Breast epithelium (tissue), 2 donors: ENCODE results near the genes UHRF2 and DMAC1.

DNA sequence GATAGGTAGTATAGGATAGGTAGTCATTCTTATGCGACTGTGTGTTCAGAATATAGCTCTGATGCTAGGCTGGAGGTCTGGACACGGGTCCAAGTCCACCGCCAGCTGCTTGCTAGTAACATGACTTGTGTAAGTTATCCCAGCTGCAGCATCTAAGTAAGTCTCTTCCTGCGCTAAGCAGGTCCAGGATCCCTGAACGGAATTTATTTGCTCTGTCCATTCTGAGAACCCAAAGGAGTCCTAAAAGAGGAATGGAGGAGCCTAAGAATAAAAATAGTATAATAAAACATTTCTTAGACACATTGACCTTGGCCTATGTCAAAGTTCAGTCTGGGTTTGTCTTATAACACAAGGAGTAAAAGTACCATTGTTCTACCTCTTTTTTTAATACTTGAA is 508 bp downstream of the CD274 start:
- PRO-cap, result no peak
- RAMPAGE, long total RNA, 2 experiments, result no peak in any of the 2 experiments

DNA sequence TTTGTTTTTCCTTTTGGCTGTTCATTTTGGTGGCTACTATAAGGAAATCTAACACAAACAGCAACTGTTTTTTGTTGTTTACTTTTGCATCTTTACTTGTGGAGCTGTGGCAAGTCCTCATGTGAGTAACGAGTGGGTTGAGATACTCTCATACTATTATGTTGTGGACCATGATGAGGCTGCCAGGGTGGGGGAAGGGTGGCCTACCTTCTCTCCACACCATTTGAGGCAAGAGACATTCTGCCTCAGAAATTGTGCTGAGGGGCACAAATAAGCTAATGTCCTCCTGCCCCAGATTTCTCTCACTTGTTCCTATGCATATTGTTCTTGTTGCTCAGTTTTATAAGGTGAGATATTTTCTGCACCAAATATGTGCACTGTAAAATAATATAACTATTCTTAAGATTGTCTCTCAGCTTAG is 362 bp downstream of the PDCD1LG2 start:
- PRO-cap, result no peak
- RAMPAGE, long total RNA, 2 experiments, result no peak in any of the 2 experiments

- PRO-cap, result unidirectional peak, plus-strand start at chr9:5832649
- RAMPAGE, long total RNA, 2 experiments, result no peak in any of the 2 experiments
These were observed 725 bp downstream of the ERMP1 start for GRCh38 chr9:5832053-5832731.

DNA sequence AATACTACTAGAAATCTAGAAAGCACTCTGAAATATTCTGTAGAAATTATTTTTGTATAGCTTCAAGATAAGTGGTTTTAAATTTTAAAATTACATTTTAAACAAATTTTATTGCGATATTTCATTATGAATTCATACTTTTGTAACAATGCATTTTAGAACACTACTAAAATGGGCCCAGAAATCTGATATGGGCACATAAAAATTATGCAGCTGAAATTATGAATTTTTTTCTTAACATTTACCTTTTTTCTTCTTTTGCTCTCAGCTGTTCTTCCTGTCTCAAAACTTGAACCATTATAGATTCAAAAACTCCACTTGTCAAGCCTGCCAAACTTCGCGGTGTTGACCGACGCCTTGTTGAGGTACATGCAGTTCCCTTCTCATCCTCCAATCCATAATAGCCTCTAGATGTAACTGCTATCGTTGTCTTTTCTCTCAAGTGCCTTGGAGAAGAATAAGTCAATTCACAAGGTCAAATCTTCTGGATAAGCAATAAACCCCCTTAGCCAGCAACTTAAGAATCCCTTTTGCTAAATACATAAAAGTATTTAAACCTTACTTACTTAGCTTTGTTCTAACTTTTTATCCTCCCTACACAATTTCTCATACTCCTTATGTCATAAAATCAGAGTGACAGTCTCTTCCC is 20.1 kb downstream of the KIAA2026 start:
- PRO-cap, result no peak
- RAMPAGE, long total RNA, 2 experiments, result no peak in any of the 2 experiments

GRCh38 chr9:6068943-6069224 is 53.5 kb upstream of the RANBP6 start:
- PRO-cap, result no peak
- RAMPAGE, long total RNA, 2 experiments, result no peak in any of the 2 experiments

DNA sequence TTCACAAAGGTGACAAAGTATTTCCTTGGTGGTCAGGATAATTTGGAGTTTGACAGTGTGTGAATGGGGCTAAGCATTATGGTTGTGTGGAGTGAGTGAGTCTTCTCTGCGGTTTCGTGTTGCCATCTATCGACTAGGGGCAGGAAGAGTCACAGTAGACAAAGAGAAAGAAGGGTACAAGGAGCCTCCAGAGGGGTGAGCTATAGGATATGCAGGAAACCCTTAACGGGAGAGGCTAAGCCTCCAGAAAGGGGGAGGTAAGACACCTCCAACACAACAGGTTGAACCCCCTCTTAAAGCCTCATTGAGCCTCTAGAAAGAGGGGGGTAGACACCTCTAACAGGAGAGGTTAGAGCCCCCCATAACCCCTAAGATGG is 64.0 kb upstream of the RANBP6 start:
- PRO-cap, result no peak
- RAMPAGE, long total RNA, 2 experiments, result no peak in any of the 2 experiments

DNA sequence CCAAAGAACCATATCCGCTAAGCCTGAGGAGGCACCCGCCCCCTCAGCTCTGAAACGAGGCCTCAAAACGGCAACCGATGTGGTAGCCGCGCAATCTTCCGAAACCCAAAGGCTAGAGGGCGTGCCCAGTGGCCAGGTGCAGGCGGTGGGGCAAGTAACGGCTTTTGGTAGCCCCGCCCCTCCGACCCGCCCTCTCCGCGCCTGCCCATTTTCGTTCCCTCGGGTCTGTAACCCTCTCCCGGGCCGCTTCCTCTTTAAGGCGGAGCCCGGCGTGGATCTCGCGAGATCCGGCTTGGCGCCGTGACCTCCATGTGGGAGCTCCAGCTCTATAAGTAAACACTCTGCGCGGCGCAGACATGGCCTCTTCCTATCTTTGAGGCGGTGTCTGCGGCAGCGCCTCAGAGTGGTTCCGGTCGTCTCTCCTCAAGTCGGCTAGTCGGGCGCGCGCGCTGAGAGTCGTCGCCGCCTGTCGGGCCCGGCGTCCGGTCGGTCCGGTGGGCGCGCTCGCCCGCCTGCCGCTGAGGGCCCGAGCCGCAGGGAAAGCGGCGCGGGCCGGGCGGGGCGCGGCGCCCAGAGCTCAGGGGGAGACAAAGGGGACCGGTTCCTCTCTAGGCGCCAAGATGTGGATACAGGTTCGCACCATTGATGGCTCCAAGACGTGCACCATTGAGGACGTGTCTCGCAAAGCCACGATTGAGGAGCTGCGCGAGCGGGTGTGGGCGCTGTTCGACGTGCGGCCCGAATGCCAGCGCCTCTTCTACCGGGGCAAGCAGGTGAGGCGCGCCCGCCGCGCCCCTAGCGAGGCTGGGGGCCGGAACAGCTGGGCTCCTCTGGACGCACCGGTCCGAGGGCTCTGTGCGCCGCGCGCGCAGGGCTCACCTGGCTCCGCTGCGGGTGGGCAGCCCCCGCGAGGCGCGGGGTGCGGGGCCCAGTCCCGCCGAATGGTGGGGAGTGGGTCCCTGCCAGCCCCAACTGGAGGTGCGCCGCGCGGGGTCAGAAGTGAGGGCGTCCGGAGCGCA is at the start of gene UHRF2:
UHRF2 (plus strand) TSS at position 329 of the 1,019 bp plus-strand sequence.
- PRO-cap, result bidirectional peak, plus-strand start at position 401 of the sequence, minus-strand start at position 51 of the sequence; unidirectional peak, minus-strand start at position 744 of the sequence
- RAMPAGE, long total RNA, 2 experiments, result no peak in any of the 2 experiments

DNA sequence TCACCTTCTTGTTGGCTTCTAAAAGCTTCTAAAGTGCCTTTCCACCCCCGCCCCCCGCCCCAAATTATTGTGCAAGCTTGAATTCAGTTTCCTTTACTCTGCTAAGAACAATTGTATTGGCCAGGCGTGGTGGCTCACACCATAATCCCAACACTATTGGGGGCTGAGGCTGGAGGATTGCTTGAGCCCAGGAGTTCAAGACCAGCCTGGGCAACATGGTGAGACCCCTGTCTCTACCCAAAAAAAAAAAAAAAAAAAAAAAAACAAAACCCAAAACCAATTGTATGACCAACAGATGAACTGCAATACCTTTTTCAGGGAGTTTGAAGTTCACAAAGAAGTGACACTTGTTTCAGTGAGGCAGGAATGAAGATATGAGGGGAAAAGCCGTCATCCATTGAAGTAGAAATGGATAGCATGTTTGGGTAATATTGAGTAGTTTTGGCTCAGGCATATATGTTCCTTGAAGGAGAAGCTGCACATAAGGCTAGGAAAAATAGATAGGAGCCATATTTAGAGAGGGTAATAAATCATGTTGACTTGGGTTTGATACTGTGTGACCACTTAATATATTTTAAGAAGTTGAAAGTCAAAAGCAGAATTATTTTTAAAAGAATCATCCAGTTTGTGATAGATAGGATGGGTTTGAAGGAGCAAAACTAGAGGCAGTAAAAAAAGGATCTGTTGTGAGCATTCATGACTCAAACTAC is 72.7 kb downstream of the UHRF2 start:
- PRO-cap, result no peak
- RAMPAGE, long total RNA, 2 experiments, result no peak in any of the 2 experiments

GRCh38 chr9:6640532-6640825 is 5.0 kb downstream of the GLDC start:
- PRO-cap, result no peak
- RAMPAGE, long total RNA, 2 experiments, result no peak in any of the 2 experiments

DNA sequence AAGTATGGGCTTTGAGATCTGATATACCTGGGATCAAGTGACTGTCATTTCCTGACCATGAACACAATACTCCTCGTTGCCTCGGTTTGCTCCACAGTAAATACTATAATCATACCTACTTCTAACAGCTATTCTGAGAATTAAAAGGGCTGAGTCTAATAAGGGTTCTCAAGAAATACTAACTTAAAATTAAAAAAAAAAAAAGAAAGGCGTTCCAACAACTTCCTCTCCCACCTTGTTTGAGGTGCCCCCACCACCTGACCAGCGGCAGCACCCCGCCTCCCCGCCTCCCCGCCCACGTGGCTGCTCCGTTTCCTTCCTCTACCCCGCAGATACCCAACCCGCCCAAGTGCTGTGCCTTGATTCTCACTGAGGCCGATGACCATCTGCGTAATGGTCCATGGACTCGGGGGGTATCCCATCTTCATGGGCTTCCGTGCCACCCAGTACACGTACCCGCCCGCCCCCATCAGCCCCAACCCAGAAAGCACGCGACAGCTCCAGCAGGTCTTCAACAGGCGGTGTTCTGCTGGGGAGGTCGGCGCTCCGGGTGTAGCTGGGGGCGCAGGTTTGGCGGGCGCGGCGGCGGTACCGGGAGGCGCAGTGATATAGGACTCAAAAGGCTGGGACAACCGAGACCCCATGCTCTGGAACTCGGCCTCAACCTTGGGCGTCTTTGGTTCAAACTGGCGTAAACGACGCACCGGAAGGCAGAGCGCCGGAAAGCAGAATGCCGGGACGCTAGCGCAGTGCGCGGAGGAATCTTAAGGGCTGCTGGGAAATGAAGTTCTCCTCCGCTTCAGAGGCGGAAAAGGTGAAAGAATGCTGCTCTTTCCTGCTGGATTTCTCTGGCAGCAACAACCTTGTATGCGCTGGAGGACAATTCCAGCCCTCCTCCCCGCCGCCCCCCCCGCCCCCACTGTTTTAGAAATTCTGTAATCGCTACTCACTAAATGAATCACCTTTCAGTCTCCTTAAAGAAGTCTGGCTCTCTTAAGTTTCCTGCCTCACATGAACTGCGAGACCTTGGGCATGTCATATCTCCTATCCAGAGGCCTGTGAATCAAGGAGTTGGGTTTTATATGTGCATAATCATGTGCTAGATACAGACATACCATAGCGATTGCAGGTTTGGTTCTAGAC is at the start of gene DMAC1:
DMAC1 (minus strand) TSS at position 688 of the 1,143 bp plus-strand sequence.
- PRO-cap, result unidirectional peak, plus-strand start at position 362 of the sequence; unidirectional peak, minus-strand start at position 678 of the sequence
- RAMPAGE, long total RNA, 2 experiments, result start-site peak on the minus strand in 1 of 2 experiments, centred at position 699 of the sequence, 239 reads per replicate

- PRO-cap, result no peak
- RAMPAGE, long total RNA, 2 experiments, result no peak in any of the 2 experiments
These were observed 79.8 kb upstream of the DMAC1 start for GRCh38 chr9:7879309-7879906.

GRCh38 chr9:7974433-7974961 is 174.9 kb upstream of the DMAC1 start:
- PRO-cap, result no peak
- RAMPAGE, long total RNA, 2 experiments, result no peak in any of the 2 experiments

DNA sequence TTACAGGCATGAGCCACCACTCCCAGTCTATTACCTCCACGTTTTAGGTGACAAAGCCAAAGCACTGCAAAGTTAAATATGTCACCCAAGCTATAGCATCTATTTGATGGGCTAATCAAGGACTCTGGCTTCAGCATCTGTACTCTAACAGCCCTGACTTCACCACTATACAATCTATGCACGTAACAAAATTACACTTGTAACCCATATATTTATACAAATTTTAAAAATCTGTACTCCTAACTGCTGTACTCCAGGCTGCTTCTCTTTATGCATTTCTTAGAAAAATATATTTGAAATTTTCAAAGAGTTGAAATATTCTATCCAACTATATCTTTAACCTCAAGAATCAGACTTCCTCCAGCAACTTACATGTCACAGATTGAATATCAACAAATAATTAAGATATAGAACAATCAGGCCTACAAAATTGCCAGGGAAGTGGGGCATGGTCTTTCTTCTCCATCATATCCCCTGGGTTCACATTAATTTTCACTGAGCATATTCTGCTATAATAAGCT is 248.5 kb downstream of the PTPRD start:
- PRO-cap, result no peak
- RAMPAGE, long total RNA, 2 experiments, result no peak in any of the 2 experiments

GRCh38 chr9:12333724-12334201 is 359.4 kb upstream of the TYRP1 start:
- PRO-cap, result no peak
- RAMPAGE, long total RNA, 2 experiments, result no peak in any of the 2 experiments

DNA sequence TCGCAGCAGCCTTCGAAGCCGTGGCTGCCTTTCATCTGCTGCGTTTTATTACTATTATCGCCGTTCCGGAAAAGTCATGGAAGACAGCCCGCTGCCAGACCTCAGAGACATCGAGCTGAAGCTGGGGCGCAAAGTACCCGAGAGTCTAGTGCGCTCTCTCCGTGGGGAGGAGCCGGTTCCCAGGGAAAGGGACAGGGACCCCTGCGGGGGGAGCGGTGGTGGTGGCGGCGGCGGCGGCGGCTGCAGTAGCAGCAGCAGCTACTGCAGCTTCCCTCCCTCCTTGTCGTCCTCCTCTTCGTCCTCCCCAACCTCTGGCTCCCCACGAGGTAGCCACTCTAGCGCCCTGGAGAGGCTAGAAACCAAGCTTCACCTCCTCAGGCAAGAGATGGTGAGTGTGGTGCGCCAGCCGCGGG is 826 bp downstream of the LURAP1L start:
- PRO-cap, result no peak
- RAMPAGE, long total RNA, 2 experiments, result no peak in any of the 2 experiments

- PRO-cap, result no peak
- RAMPAGE, long total RNA, 2 experiments, result no peak in any of the 2 experiments
These were observed 1.9 kb downstream of the LURAP1L start for GRCh38 chr9:12776711-12777073.

GRCh38 chr9:13111915-13112172 is 167.6 kb downstream of the MPDZ start:
- PRO-cap, result no peak
- RAMPAGE, long total RNA, 2 experiments, result no peak in any of the 2 experiments

- PRO-cap, result no peak
- RAMPAGE, long total RNA, 2 experiments, result no peak in any of the 2 experiments
These were observed 157.8 kb downstream of the MPDZ start for GRCh38 chr9:13121555-13122284.

GRCh38 chr9:13705870-13706477 is 426.5 kb upstream of the MPDZ start:
- PRO-cap, result no peak
- RAMPAGE, long total RNA, 2 experiments, result no peak in any of the 2 experiments

DNA sequence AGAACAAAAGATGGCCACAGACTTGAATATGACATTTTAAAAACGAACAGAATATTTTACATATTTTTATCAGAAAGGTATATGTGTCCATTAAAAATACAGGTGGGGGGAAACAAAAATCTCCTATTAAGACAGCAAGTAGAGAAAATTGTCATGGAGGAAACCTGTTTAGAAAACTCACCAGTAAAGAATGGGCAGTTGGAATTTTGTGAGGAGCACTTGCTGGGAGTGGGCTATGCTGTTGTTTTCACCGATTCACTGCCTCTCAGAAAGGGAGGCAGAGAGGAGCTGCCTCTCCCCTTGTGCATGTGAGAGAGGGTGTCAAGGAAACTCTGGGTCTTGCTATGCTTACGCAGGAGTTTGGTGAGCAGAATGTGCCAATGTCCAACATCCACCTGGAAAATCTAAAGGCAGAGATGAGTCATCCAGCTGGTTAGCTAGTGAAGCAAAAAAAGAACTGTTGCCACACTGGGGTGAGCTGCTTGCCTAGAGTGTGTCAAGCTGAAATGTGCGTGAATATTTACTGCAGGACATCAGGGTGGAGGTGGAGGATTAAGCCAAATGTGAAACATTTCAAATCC is 449.5 kb upstream of the MPDZ start:
- PRO-cap, result no peak
- RAMPAGE, long total RNA, 2 experiments, result no peak in any of the 2 experiments